ENCODE data around the gene ATP2B1.

DNA sequence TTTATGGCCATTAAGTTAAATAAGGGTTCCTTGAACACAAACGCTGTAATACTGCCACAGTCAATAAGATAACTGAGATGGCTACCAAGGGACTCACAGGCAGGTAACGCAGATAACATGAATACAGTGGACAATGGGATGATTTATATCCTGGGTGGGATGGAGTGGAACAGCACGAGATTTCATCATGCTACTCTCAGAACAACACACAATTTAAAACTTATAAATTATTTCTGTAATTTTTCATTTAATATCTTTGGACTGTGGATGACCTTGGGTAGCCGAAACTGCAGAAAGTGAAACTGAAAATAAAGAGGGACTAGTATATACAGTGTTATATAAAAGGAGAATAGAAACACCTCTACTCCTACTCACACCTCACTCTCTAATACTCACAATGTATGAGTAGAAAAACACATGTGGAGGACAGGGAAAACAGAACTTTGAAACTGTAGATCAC is 367.3 kb downstream of the C12orf50 start:
- PRO-cap, result no peak

- PRO-cap, result no peak
These were observed 223.1 kb downstream of the C12orf50 start for GRCh38 chr12:87806109-87806544.

DNA sequence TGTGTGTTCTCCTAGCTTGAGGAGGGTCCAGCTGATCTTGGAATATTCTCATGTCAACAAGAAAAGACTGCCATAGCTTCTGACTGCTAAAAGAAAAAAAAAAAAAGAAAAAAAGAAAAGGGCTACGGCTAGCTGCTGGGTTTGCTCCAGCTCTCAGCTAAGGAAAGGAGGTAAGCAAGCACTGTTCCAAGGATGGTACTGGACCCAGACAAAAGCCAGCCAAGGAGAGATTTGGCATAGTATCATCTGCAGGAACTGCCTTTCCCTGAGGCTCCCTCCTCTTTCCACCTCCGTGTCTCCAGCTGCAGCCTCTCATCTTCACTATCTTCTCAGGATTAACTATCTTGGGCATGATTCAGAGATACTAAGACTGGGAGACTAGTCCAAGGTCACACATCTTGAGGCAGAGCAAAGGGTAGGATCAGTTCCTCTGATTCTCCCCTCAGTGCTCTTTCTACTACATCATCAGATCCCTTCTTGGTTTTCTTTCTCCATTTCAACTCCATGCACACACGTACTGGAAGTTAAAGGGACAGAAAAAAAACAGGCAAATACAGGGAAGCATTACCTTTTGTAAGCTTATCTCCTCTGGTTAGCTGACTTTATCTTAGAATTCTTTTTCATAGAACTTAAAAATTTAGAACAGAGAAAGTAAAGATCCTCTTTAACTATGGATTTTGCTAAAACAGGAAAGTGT is 5.9 kb downstream of the KITLG start:
- PRO-cap, result no peak

GRCh38 chr12:89081170-89081597 is 271.1 kb downstream of the DUSP6 start:
- PRO-cap, result no peak

DNA sequence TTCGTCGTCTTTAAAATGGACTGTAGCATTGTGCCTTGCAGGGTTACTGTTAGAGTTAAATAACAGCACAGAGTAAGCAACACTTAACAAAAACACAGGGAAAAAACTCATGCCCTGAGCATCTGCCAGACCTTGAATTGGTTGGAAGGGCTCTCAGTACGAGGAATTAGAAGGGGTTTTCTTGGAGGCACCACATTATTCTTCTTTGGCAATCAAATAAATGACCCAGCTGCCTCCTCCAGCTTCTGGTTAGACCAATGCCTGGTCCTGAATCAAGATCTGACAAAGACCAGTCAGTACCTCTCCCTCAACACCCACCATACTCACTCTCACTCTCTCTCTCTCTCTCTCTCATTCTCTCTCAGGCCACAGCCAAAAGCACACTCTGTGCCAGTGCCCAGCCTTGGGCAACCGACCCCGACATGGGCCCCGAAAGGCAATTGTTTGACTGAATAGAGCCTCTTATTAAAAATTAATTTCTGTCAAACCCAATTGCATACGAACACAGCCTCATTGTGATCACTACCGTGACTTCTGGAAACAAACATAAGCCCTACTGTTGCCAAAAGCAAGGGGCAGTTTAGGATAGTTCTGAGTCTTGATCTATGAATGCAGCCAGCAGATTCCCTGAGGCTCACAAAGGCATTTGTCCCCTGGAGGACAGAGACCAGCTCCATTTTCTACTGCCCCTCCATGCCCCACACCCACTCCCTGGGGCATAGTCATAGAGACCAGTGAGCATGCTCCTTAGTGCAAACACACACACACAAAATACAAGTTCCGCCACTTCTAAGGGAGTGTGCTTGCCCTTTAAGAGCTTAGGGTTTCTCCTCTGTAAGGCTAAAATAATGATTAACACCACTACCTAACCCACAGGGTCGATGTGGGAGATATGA is 23.9 kb downstream of the DUSP6 start:
- PRO-cap, result no peak

- PRO-cap, result no peak
These were observed 4.9 kb downstream of the DUSP6 start for GRCh38 chr12:89347383-89347890.

DNA sequence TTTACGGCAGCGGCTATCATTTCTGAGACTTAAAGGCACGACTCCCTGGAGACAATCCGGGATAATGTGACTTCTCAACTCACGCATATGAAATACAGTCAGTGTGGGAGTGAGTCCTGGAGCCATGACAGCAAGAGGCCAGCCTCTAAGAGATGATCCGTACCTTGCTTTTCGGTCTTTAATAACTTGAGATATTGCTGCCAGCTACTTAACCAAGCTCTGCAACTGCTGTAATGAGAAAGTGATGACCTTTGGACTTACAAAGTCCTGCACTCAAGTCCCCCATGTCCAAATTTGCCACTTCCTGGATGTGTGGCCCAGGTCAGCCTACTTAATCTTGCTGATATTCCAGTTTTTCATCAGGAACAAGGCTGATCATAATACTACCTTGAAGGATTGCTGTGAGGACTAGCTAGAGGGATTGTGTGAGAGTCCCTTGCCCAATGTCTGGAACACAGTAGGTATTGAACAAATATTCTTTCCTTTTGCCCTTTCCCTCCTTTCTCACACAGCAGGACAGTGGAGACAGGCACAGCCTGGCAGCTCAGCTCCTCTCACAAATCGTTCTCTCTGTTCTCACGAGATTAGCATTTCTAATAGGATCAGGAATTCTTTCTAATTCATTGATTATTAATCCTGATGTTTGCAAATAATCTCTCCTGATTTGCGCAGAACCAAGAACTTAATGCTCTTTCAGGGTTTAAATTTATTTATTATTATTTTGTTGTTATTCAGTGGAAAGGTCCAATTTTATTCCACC is 33.9 kb upstream of the DUSP6 start:
- PRO-cap, result no peak

GRCh38 chr12:89461077-89461480 is 63.5 kb downstream of the GALNT4 start:
- PRO-cap, result no peak

DNA sequence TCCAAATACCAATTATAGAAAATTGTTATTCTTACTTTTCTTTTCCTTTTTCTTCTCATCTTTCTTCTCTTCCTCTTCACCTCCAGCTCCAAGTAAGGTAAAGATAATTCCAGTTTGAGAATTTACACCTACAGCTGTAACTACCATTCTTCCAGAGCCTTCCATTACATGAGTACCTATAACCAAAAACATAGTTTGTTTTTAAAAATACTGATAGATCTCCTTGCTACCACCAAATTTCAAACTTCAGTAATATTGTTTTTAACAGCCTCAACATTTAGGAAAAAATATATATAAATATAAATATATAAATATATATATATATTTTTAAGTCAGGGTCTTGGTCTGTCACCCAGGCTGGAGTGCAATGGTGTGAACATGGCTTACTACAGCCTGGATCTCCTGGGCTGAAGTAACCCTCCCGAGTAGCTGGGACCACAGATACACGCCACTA is 78.1 kb downstream of the ATP2B1 start:
- PRO-cap, result no peak

GRCh38 chr12:89701798-89702075 is 6.9 kb downstream of the ATP2B1 start:
- PRO-cap, result no peak

GRCh38 chr12:89707435-89708426 is 907 bp downstream of the ATP2B1 start:
- PRO-cap, result no peak

GRCh38 chr12:89708560-89709246 is at the start of gene ATP2B1:
Gene ATP2B1 (minus strand): TSS chr12:89708838.
- PRO-cap, result bidirectional peak, plus-strand start at chr12:89708965, minus-strand start at chr12:89708838

DNA sequence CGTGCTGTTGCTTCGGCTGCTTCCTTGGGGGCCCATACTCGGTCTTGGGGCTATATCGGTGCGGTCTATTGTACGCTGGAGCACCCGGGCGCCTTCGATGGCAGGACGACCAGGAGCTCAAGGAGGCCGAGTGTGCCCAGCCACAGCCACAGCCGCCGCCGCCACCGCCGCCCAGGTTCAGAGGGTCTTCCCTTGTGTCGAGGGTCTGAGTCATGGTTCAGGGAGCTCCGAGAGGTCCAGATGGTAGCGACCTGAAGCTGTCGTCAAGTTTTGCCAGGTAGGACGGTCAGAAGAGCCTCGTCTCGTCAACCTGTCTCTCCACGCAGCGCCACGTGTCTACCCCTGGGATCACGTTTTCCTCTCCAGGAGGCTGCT is 460 bp downstream of the CCER1 start:
- PRO-cap, result no peak

GRCh38 chr12:91239478-91240111 is 57.0 kb upstream of the DCN start:
- PRO-cap, result no peak

- PRO-cap, result unidirectional peak, plus-strand start at chr12:91562646
These were observed 379.9 kb upstream of the DCN start for GRCh38 chr12:91562419-91562914.

- PRO-cap, result no peak
These were observed 435.6 kb upstream of the DCN start for GRCh38 chr12:91618168-91618723.

- PRO-cap, result no peak
These were observed 366.7 kb downstream of the BTG1 start for GRCh38 chr12:91778885-91779350.

DNA sequence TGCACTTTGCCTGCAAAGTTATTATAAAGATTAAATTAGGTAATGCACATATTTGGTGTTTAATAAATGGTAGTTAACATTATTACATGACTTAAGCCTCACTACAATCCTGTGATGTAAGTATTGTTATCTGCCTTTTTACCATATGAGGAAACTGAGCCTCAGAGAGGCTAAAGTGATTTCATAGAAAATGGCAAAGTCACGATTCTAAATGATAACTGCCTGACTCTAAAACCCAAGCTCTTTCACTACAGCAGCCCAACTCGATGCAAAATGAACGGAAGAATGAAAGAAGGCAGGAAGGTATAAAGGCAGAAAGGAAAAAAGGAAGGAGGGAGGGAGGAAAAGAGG is 134.0 kb downstream of the BTG1 start:
- PRO-cap, result no peak

DNA sequence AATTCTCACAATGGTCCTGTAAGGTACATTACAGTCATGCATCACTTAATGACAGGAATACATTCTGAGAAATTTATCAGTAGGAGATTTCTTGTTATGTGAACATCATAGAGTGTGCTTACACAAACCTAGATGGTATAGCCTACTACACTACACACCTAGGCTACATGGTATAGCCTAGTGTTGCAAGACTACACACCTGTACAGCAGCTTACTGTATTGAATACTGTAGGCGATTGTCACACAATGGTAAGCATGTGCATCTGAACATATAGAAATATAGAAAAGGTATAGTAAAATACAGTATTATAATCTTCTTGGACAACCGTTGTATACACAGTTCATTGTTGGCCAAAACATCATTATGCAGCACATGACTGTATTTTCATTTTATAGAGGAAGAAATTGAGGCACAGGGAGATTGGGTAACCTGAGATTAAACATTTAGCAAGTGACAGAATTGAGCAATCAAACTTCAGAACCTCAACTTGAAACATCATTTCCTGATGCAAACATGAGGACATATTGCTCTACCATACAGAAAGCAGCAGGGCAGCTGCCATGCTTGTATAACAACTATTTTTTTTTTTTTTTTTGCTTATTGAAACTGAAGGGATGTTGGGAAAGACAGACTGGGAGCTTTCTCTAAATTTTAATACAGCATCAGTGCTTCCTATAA is 22.1 kb downstream of the BTG1 start:
- PRO-cap, result no peak

- PRO-cap, result no peak
These were observed 13.6 kb downstream of the BTG1 start for GRCh38 chr12:92131716-92132840.

Data from REH cell (cell line).